Left lobe of liver (tissue), 1 donor: ENCODE results near the genes RAP1GAP2, OR1R1P, TRPV3 and ITGAE.

DNA sequence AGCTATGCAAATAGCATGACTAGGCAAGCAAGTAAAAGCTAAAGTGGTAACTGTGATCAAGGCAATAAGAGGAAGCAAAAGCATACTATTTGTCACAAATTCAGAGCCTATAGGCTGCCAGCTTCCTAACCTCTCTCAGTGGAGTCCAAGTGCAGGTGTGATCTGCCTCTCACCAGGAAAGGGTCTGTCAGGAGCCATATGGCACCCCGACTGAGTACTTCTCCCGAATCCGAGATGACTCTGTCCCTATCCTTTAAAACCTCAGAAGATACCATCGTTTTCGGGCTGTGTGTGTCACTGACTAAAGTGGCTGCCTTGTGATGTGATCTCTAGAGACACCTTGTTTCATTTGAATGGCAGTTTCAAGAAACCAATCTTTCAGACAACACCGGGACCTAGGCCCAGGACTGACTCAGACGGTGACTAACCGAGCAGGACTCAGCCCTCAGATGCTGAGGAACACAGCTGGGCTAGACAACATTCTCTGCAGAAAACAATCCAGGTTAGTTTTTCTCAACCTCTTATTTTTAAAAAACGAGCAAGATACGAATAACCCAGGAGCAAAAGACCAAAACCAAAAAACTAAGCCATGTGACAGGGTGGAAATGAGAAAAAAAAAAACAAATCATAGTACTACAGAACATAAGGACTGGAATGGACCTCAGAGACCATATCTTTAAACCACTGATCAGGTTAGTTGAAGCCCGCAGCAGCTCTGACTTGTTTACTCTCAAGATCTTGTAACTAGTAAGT lies 63.5 kb downstream of the SMG6 start:
- PRO-cap, result no peak

GRCh38 chr17:2337848-2338288 lies 567 bp downstream of the SGSM2 start:
- PRO-cap, result unidirectional peak, minus-strand start at chr17:2337991

DNA sequence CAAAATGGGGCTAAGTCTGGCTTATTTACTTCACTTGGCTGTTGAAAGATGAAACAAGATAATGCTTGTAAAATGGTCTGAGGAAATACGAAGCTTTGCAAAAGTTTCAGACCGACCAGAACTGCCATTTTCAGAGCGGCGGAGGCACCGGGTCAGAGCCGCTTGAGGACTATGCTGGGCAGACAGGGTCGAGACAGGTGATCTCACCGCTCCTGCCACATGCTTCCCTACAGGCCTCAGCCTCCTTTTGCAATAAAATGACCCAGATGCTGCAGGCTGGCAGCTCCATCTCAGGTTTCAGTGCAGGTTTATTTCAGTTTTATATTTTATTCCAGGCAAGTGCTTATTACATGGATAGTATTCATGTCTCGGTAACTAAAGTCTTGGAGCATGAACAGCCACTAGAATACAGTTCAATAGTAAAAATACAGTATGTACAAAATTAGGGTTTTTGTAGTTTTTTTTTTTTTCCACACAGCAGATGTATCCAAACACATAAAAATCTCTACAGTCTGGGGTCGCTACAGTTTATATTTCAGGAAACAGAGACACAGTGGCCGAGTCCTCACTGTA lies 17.0 kb downstream of the MNT start:
- PRO-cap, result no peak

- PRO-cap, result no peak
These were observed 14.2 kb downstream of the MNT start for GRCh38 chr17:2386305-2387506.

DNA sequence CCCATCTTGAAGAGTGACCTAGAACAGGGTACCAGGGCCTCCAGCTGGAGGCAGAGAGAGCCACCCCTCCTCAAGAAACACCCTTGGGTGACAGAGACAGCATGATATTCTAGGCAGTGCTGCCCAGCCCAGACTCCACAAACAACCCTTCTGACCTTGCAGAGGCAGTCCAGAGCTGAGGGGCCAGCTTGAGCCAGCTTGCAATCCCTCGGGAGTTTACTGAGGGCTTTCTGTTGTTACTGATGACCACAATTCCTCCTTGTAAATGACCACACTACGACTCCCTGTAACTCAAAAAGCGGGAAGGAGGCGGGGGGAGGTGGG lies 18.6 kb upstream of the MNT start:
- PRO-cap, result no peak

- PRO-cap, result no peak
These were observed 12.4 kb upstream of the CLUH start for GRCh38 chr17:2723798-2724622.

DNA sequence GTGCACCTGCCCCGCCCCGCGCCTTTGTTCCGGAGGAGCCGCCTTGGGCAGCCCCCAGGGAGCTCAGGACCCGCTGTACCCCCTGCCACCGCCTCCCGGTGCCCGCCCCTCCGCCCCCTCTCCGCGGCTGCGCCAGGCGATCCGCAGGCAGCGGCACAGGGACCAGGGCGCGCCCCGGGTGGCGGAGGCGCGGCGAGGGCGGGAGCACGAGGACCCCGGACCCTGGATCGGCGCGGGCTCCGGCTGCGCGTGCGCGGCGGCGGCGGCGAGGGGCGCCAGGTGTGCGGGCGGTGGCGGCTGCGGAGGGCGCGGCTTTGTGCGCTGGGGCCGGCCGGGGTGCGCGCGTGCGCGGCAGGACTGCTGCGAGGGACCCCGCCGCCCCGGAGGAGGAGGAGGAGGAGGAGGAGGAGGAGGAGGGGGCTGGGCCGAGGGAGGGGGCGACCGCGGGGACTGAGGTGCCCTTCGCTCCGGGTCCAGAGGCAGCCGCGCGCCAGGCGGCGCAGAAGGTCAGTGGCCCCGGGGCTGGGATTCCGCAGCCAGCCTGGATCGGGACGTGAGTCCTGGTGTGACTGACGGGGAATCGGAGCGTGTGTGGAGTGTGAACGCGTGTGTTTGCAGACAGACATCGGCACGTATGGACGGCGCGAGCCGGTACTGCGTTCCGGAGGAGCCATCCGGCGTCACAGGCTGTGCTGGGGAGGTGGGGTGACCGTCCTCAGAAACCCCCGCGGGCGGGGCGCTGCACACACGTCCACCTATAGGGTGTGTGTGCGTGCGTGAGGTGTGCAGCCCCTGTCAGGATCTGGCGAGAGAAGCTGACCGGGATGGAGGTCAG lies 19.6 kb upstream of the RAP1GAP2 start:
- PRO-cap, result no peak

GRCh38 chr17:2796106-2796535 lies at the start of gene RAP1GAP2:
RAP1GAP2 (plus strand) TSS chr17:2796438.
- PRO-cap, result no peak

- PRO-cap, result no peak
These were observed 56.5 kb downstream of the RAP1GAP2 start for GRCh38 chr17:2852671-2853270.

DNA sequence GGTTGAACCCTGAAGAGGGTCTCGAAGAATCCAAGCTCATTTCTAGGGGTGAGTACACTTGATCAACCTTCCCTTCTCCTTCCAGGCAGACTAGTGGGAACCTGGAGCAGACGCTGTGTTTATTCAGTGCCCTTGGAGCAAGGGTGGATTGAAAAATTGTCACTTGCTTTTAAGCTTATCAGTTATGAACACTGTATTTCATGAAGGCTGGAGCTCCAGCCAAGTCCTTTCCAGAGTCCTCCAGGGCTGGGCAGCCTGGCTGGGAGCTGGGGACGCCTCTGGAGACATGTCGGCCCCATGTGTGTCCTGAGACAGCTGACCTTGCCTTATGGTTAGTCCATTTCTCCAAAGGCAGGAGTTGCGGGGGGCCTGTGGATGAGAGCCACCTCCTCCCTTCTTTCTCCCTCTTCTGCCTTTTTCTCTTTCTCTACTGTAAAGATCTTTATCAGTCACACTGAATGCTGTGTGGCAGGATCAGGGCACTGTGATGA lies 67.0 kb downstream of the RAP1GAP2 start:
- PRO-cap, result no peak

- PRO-cap, result no peak
These were observed at the start of gene OR1R1P for GRCh38 chr17:3385755-3386105. OR1R1P (plus strand) TSS chr17:3385930.

DNA sequence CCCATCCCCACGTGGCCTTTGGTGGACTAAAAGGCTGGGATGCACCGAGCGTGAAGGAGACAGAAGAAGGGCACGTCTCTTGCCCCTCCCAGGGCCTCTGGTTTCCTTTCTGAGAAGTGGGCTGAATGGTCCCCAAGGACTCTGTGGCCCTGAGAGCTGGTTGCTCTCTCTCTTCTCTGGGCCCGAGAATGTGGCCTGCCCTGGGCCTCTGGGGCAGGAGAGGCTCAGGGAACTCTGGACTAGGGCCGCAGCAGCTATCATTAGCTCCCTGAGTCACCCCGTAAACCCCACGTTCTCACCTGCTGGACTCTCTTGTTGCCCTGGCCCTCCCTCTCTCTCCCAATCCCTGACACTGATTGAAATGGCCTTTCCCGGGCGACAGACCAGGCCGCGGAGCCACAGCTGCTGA lies 775 bp downstream of the TRPV3 start:
- PRO-cap, result no peak

DNA sequence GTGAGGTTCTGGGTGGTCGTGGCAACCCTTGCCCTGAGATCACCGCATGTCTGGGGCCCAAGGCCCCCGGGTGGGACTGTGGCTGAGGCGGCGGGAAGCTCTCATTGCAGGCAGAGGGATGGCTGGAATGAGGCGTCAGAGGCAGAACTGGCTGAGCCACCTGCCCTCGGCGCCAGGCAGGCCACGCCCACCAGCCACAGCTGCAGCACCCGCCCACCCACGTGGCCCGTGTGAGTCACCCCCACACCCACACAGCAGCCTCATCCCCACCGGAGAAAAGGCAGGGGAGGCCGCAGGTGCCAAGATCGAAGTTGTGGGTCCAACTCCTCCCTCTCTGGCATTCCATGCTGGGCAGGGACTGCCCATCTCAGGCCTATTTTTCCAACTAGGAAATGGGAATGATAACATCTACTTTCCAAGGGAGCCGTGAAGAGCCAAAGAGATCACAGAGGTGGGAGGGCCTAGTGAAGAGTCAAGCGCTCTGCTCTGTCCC lies at the start of gene TRPV3:
Gene TRPV3 (minus strand): TSS at position 134 of the 493 bp plus-strand sequence.
- PRO-cap, result no peak

- PRO-cap, result bidirectional peak, plus-strand start at chr17:3647473, minus-strand start at chr17:3647335
These were observed 10.6 kb downstream of the CTNS start for GRCh38 chr17:3647119-3647678.

- PRO-cap, result no peak
These were observed 2.5 kb downstream of the TAX1BP3 start for GRCh38 chr17:3665679-3666386.

DNA sequence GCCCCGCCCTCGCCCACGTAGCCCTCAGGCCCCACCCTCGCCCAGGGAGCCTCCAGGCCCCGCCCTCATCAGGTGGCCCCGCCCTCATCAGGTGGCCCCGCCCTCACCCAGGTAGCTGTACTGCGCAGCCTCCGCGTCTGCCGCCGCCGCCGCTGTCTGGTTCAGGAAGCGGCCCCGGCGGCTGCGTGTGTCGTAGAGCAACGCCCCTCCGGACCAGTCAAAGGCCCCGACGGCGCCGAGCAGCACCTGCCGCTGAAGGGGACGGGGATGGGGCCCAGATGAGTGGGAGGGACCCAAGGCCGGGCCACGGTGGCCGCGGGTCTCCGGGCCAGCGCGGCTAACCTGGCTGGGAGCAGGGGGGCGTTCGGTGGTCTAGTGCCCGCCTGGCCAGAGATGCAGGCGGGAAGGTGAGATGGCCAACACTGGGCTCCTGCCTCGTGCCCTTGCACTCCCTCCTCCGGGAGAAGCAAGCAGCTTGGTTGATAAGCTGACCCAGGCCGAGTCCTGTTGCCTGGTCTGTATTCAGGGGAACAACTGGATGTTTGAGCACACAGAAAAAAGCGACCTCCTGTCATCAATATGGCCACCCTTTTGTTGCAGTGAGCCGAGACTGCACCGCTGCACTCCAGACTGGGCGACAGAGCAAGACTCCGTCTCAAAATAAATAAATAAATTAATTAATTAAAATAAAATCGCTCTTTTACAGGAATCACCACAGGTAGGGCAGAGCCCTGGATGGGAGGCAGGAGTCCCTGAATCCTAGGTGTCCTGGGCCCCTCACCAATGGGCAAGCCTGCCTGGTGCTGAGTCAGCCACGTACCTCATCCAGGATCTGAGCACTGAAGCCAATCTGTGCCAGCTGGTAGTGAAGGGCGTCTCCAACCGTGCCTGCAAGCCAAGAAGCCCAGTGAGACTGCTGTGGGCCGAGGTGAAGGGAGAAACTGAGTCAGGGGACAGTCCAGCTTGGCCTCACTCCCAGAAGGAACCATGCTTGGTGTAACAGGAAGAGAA lies 31.6 kb downstream of the HASPIN start:
- PRO-cap, result unidirectional peak, plus-strand start at position 155 of the sequence

DNA sequence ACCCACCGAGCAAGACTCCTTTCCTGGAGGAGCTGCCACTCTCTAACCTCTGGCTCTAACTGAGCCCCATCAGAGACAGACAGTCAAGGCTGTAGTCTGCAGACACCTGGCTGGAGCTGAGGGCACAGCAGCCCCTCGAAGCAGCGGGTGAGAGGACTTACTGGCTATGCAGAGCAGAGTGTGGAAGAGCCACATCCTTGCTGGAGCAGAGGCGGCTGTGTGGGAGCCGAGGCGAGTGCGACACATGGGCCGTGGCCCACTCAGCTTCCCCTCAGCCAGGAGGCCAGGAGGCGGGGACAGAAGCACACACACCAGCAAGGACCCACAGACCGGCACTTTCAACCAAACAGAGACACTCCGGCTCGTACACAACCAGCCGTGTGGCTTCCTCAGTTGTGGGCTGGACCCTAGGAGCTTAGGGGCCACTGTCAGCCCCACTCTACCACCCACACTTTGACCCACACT lies at the start of gene ITGAE:
Gene ITGAE (minus strand): TSS at position 239 of the 465 bp plus-strand sequence.
- PRO-cap, result no peak

DNA sequence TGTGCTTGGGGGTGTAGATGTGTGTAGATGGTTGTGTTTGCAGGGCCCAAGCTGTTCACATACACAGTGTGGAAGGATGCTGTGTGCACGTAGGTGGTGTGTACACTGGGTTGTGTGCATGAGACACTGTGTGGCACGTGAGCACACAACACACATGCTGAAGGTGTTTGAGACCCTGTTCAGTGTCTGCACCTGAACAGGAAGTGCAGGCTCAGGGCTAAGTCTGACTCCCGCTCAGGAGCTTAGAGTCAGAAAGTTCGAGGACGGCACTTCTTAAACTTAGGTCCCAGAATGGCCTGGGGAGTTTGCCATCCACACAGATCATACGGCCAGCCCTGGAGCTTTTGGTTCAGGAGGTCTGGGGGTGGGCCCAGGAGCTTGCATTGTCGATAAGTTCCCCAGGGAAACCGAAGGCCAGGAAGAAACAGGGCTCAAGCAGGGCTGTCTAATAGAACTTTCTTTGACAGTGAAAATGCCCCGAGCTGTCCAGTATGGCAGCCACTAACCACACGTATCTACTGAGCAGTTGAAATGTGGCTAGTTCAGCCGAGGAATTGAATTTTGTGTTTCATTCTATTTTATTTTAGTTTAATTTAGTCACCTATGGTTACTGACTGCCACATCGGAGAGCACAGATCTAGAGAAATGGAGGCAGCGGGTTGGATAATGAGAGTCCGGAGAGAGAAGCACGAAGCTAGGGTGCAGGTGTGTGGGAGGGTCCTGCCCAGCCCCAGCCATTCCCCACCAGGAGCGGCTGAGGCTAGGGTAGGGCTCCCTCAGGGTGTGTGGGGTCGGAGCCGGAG lies 4.2 kb upstream of the CAMKK1 start:
- PRO-cap, result no peak

- PRO-cap, result no peak
These were observed 1.0 kb downstream of the P2RX1 start for GRCh38 chr17:3915012-3915868.

DNA sequence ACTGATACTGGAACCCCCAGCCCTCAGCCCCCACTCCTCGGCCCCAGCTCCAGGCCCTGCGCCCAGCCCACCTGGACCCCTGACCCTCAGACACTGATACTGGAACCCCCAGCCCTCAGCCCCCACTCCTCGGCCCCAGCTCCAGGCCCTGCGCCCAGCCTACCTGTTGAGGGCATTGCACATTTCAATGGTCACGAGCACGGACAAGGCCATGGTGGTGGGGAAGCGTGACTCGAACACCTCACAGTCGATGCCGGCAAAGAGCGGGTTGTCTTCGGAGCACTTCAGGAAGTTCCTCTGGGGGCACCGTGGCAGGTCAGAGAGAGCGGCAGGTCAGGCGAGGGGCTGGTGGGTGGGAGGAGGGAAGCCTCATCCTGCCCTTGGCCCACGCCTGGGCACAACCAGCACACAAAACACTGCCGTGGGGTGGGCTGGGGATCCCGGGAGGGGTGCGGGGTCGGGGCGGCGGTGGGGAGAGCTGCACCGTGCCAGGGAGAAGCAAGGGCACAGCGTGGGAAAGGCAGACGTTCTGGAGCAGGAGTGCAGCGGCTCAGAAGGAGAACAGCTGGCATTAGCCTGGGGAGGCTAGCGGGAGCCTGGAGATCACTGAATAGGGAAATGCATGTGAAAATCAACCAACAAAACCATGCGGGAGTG lies 14.0 kb upstream of the P2RX1 start:
- PRO-cap, result no peak